Renal cortical epithelial cell (primary cell): ENCODE measurements around the genes ITM2C and ARMC9.

DNA sequence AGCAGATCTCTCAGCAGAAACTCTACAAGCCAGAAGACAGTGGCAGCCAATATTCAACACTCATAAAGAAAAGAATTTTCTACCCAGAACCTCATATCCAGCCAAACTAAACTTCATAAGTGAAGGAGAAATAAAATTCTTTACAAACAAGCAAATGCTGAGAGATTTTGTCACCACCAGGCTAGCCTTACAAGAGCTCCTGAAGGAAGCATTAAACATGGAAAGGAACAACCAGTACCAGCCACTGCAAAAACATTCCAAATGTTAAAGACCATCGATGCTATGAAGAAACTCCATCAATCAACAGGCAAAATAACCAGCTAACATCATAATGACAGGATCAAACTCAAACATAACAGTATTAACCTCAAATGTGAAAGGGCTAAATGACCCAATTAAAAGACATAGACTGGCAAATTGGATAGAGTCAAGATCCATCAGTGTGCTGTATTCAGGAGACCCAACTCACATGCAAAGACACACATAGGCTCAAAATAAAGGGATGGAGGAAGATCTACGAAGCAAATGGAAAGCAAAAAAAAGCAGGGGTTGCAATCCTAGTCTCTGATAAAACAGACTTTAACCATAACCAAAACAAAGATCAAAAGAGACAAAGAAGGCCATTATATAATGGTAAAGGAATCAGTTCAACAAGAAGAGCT, 111.3 kb downstream of the SP100 start:
- RRBS = no CpG with 5 or more reads among the region's 2 CpGs

DNA sequence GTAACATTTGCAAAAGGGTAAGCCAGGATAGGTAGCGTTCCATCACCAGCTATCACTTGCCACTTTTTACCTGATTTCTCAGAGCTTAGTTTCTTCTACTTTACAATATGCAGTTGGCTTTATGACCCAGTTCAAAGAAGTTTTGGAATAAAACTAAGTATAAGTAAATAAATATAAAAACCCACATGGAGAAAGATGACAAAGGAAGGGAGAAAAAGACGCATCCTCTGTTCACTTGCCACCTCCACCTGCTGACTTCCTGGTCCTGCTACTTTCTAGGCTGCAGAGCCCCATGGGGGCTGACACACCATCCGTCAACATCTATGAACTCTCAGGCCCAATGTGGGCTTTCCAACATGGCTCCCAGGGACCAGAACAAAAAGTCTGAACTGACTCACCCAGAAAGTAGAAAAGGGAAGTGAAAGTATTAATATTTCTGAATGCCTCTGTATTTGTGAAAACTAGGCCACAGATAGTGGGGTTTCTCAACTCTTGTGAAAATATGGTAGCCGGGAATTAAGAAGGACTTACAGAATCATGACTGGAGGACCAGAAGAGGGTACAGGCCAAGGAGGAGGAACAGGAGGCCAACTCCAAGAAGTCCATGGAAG, 123.2 kb upstream of the CAB39 start:
- RRBS = no CpG with 5 or more reads among the region's 4 CpGs

DNA sequence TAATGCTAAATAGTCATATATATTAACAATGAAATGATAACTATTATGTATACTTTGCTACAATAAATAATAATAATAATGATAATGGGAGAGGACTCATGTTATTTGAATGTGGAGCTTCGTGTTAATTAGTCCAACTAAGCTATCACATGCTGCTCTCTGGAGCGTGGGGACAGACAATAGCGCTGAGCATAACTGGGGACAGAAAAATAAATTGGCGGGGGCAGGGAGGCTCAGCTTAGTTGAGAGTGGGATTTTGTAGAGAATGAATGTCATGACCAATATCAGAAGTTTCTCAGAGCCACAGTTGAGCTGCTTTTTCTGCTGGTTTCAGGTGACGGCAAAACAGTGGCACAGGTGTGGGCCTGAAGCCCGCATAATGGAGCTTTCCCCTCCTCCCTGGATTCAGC, 111.2 kb upstream of the CAB39 start:
- RRBS = no CpG with 5 or more reads among the region's 6 CpGs

DNA sequence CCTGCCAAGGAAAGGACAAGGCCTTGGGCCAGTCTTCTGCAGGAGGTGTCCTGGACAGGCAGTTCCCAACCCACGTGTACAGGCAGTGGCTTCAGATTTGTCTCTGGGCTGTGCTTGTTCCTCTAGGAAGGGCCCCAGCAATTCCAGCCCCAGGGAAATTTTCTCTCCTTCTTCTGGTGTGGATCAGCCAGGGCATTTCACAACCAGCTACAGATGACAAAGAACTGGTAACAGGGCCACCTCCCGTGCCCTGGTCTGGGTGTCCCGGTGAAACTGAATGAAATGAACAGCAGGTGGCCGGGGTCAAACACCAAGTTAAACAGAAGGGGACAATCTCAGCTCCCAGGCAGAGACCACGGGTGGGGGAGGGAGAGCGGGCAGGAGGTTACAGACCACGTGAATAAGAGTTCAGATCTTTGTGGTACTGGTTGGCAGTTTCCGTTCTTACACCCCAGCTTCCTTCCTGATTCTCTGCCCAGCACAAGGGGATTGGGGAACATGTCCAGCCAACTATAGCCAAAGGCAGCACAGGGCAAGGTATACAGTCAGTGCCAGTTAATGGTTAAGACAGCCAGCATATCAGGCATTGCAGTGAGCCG, 52.1 kb upstream of the CAB39 start:
- RRBS = no CpG with 5 or more reads among the region's 9 CpGs

- RRBS = 4% methylated on average over 35 of the region's 62 CpGs
Observed at GRCh38 chr2:230828255-230828946, 36.3 kb upstream of the ITM2C start.

DNA sequence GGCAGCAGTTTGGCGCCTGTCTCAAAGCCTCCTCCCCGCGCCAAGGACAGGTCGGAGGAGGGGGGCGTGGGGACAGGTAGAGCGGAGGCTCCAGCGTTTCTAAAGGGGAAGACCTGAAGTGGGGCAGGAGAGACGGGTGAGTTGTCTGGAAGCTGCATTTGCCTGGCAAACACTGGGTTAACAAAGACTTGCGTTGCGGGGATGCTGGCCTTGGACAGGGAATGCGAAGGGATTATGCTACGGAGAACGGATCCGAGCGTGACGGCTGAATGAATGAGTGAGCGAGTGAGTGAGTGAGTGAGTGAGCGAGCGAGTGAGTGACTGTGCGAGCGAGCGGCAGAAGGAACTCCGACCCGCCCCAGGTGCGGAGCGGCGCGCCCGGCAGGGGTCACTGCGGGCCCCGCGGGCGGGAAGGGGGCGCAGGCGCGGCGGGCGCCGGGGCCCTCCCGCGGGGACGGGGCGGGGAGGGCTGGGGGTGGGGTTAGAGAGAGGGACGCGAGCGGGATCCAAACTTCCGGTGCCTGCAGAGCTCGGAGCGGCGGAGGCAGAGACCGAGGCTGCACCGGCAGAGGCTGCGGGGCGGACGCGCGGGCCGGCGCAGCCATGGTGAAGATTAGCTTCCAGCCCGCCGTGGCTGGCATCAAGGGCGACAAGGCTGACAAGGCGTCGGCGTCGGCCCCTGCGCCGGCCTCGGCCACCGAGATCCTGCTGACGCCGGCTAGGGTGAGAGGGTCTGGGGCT, at the start of gene ITM2C:
Gene ITM2C (plus strand): TSS at position 520 of the 741 bp plus-strand sequence.
- RRBS = 2% methylated on average over 33 of the region's 72 CpGs

- RRBS = 4% methylated on average over 9 of the region's 30 CpGs
Observed at GRCh38 chr2:230865815-230866720, 1.3 kb downstream of the ITM2C start.

- RRBS = no CpG with 5 or more reads among the region's 22 CpGs
Observed at GRCh38 chr2:230870603-230871493, 6.1 kb downstream of the ITM2C start.

GRCh38 chr2:230880041-230880361, 15.3 kb downstream of the ITM2C start:
- RRBS = no CpG with 5 or more reads among the region's 9 CpGs

- RRBS = 3% methylated on average over 21 of the region's 32 CpGs
Observed at GRCh38 chr2:230987006-230987614, 8.8 kb upstream of the SPATA3 start.

- RRBS = no CpG with 5 or more reads among the region's 16 CpGs
Observed at GRCh38 chr2:231047181-231048442, 9.1 kb upstream of the PSMD1 start.

DNA sequence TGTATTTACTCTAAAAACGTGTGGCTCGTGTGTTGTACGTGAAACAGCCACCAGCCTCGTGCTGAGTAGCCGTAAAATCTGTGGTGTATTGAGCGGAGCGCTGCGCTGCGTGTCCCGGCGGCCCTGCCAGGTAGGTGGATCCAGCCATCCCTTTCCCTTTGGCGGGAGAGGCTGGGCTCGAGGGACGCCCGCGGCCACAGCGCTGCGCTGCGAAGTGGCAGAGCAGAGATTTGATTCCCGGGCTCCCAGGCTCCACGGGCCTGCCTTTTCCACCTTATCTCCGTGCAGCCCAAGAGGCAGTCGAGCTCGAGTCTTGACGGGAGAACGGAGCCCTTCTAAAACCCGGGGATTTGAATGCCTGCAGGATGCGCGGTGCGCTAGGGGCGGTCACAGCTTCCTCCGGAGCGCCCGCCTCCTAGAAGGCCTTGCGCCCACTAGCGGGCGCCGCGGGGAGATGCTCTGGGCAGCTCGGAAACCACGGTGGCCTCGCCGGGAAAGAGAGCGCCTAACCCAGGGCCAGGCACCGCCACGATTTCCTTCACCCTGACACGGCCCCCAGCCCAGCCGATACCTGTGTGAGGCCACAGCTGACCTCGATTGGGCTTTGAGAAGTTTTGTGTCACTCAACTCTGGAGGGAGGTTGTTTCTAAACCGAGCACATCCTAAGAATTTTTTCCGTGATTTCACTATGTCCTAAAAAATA, 3.9 kb upstream of the PSMD1 start:
- RRBS = 2% methylated on average over 17 of the region's 51 CpGs

DNA sequence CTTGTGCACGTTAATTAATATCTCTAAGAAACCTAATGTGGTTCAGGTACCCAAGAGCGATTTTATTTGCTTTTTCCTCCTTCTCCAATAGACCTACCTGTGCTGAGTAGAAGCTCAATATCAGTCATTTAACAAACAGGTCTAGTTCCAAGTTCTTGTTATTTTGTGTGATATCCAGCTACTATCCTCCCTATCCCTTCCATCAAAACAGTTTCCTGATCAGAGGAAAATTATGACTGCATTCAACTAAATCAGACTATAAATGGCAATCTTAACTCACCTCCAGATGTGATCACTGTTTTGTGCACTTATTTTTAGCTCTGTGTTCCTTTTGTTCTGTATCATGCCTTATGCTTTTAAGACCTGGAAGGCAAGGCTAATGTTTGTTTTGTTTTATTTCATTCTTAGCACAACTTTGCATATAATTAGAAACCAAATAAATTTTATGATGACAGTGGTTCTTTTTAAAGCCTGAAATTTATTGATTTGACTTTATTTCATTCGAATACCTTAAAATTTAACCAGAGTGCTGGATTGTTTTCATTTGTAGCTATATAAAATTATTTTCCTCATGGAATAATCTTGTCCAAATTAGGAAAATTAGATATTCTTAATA, 17.0 kb downstream of the HTR2B start:
- RRBS = no CpG with 5 or more reads among the region's 3 CpGs

DNA sequence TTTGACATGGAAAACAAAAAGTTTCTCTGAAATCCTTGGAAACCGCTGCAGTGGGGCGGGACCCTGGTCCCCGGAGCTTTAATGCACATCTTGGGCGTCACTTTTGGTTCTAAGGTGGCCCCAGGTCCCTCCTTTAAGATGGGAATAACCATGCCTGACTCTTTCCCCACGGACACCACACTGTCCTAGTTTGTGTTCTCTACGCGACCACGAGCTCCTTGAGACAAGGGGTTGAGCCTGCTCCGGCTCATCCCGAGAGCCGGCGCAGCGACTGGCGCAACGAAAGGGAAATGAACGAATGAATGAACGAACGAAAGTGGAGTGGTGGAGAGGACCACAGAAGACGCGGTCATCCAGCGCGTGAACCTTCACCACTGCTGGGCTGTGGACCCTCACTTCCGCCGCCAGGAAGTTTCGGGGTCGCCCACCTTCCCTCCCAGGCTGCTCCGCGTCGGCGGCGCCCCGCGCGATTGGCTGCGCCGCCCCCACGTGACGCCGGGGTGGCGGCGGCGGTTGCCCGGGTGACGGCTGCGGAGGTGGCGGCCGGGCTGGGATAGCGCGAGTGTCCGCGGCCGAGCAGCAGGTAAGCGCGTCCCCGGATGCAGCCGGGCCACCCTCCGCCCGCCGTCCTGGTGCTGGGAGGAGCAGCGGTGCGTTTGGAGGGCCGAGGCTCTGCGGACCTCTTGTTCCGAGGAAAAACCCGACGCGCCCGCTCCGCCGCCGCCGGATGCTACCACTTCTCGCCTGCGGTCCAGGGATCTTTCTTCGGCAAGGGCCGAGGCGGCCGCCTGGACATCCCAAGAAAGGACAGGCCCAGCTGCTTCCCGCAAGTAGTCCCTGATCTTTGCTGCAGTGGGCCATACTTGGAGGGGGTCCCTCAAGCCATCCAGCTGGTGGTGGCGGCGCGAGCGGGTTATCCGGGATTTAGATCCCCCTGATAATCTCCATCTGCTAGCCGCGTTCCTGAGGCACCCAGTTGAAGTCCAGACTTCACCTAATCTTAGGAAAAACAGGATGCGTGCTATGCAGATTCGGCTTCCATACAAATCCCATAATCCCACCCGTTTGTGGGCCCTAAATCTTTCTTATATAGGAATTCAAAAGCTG, at the start of gene ARMC9:
Gene ARMC9 (plus strand): TSS at position 516 of the 1,107 bp plus-strand sequence.
- RRBS = 1% methylated on average over 9 of the region's 89 CpGs

DNA sequence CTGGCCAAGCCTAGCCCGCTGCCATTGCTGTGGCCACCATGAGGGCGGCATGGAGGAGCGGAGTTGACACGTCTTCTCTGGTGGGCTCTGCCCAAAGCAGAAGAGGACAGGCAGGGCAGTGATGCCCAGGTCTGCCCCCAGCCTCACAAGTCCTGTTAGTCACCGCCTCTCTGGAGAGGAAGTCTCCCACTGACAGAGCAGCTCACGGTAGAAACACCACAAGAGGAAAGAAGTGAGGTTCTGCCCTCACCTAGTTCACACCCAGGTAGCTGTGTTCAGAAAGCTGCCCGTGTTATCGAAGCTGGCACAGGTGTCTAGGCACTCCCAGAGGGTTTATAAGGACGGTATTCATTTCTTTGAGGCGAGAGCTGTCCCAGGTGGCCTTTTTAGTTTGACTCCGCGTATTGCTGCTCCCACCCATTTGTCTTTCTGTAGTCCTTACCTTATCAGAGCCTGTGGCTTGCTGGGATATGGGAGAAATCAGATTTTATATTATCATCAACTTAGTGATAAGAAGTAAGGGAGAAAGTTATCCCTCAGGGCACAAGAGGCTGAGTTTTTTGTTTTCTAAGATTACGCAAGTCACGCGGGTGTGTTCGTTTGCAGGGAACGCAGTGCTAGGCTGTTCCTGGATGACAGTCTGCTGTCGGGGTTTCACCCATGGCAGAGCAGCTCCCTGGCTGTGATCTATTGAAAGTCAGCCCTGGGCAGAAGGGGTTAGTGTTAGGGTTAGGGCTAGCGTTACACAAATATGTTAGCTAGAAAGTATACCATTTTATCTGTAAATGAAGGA, 46.5 kb downstream of the ARMC9 start:
- RRBS = no CpG with 5 or more reads among the region's 19 CpGs

GRCh38 chr2:231321516-231322171, 73.9 kb upstream of the B3GNT7 start:
- RRBS = no CpG with 5 or more reads among the region's 14 CpGs

GRCh38 chr2:231323365-231323859, 72.1 kb upstream of the B3GNT7 start:
- RRBS = no CpG with 5 or more reads among the region's 10 CpGs

GRCh38 chr2:231348692-231349286, 46.7 kb upstream of the B3GNT7 start:
- RRBS = no CpG with 5 or more reads among the region's 4 CpGs

DNA sequence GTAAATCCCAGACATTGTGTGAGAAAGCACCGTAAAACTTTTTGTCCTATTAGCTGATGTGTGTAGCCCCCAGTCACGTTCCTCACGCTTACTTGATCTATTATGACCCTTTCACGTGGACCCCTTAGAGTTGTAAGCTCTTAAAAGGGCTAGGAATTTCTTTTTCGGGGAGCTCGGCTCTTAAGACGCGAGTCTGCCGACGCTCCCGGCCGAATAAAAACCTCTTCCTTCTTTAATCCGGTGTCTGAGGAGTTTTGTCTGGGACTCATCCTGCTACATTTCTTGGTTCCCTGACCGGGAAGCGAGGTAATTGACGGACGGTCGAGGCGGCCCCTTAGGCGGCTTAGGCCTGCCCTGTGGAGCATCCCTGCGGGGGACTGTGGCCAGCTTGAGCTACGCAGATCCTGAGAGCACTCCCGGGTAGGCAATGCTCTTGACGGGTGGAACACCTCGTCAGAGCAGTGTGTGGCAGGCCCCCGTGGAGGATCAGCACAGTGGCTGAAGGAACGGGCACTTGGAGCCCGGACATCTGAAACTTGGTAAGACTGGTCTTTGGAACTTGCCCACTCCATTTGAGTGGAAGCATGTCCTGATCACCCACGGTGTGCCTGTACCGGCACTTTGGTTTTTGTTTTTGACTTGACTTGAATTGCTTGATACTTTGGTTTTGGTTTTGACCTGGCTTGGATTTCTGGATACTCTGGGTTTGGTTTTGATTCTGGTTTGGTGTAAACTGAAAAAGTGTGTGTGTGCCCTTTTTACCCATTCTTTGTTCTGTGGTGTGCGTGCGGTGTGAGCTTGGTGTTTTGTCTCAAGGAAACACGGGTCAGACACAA, 5.6 kb downstream of the B3GNT7 start:
- RRBS = 88% methylated on average over 5 of the region's 33 CpGs